Heart right ventricle (tissue), 2 donors: ENCODE results near the genes ZBTB8B, HPCA and RNF19B.

- PRO-cap, 2 experiments: no peak in any of the 2 experiments
These were observed 16.4 kb upstream of the HDAC1 start for GRCh38 chr1:32275353-32275931.

GRCh38 chr1:32361395-32361808 lies 883 bp downstream of the FAM229A start:
- PRO-cap, 2 experiments: no peak in any of the 2 experiments

DNA sequence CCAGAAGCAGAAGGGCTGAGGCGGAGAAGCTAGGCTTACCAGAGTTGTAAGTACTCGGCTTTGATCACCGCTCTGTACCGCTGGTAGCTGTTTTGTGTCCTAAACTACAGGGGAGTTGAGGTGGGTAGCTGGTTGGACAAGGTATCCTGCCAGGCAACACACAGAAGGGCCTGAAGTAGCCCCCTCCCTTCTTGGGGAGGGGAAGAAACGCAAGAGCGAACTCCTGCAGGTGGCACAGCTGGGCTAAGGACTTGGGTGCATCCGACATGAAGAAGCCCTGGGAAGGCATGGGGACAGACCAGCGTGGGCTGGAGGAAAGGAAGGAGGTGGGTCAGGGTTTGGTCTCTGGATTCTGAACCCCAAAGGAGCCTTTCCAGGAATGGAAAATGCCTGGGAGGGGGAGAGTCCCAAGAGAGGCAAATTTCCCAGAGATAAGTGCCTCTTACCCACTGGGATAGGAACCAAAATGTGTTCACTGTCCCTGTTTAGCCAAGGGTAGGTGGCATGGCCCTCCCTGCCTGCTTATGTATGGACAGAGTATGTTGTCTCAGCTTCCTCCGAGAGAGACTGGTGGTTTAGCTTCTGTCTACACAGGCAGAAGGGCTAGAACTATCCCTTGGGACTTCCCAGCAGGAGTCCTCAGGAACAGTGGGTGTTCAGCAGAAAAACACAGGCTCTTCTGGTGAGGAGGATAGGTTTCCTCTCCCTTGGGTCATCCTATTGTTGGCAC lies 3.5 kb downstream of the TSSK3 start:
- PRO-cap, 2 experiments: no peak in any of the 2 experiments

- PRO-cap, 2 experiments: peak in 2 of 2 experiments; most common minus-strand start chr1:32464771 (in 2)
These were observed at the start of gene ZBTB8B for GRCh38 chr1:32464576-32465374. TSS of gene ZBTB8B (plus strand) at chr1:32465072.

DNA sequence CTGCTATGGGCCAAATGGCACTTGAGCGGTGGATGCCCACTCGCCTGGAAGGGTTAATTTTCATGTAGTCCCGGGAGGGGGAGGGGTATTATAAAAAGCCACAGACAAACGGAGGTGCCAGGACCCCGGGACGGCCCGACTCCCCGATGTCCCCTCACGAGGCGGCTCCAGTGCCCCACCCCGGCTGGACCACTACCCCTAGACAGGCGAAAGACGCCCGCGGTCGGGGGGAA lies 344 bp downstream of the SYNC start:
- PRO-cap, 2 experiments: peak in 1 of 2 experiments; most common plus-strand start position 120 of the sequence (in 1)

DNA sequence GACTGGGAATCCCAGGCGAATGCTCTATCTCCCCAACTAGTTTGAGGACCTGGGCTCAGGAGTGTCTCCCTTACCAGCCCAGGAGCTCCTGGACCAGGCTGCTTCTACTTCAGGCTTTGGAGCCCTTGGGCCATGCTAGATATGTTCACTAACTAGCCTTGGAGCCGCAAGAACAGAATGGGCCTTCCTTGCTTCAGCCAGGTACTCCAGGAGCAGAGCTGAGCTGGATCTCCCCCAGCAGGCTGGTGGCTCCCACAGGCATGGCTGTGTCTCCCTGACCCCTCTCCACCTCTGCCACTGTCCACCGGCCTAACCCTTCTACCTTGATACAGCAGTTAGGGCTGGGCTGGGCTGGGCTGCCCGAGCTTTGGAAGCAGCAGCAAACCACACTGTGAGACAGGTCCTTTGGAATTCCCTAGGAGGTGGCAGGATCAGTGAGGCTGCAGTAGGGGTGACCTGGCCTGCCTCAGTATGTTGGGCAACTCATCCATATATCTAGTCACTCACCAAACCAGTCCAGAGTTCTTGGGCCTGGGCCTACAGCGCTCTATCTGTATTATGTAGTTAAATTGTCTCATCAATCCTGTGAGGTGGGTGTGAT lies 13.2 kb upstream of the SYNC start:
- PRO-cap, 2 experiments: no peak in any of the 2 experiments

- PRO-cap, 2 experiments: no peak in any of the 2 experiments
These were observed 15.6 kb downstream of the KIAA1522 start for GRCh38 chr1:32757047-32757844.

GRCh38 chr1:32774480-32775158 lies 33.0 kb downstream of the KIAA1522 start:
- PRO-cap, 2 experiments: no peak in any of the 2 experiments

- PRO-cap, 2 experiments: no peak in any of the 2 experiments
These were observed at the start of gene HPCA for GRCh38 chr1:32885471-32886957. TSS of gene HPCA (plus strand) at chr1:32886491.

GRCh38 chr1:32932591-32933123 lies 31.5 kb upstream of the TMEM54 start:
- PRO-cap, 2 experiments: no peak in any of the 2 experiments

DNA sequence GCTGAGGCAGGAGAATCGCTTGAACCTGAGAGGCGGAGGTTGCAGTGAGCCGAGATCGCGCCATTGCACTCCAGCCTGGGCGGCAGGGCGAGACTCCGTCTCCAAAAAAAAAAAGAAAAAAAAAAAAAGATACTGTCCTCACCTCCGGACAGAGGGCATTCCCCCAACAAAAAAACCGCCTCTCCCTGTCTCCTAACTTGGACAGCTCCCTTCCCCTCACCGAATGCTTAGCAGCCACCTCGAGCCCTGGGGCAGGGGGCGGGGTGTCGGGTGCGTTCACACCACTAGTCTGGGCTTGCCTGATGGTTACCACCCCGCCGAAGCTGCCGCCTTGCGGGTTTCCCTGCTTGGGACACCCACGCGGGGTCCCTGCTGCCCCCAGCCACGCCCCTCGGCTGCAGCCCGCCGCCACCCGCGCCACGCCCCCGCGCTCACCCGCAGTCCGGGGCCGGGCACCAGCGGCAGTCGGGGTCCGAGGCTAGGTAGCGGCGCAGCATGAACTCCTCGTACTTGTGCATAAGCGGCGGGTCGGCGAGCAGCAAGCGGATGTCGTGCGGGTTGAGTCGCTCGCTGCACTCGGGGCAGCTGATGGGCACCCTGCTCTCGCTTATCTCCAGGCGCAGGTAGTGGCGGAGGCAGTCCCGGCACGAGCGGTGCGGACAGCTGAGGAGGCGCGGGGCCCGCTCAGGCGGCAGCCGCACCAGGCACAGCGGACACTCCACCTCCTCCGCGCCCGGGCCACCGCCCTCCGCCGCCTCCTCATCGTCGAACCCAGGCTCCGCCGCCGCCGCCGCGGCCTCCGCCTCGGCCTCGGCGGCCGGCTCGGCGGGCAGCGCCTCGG lies 773 bp downstream of the RNF19B start:
- PRO-cap, 2 experiments: peak in 2 of 2 experiments; most common plus-strand start position 464 of the sequence (in 2)

DNA sequence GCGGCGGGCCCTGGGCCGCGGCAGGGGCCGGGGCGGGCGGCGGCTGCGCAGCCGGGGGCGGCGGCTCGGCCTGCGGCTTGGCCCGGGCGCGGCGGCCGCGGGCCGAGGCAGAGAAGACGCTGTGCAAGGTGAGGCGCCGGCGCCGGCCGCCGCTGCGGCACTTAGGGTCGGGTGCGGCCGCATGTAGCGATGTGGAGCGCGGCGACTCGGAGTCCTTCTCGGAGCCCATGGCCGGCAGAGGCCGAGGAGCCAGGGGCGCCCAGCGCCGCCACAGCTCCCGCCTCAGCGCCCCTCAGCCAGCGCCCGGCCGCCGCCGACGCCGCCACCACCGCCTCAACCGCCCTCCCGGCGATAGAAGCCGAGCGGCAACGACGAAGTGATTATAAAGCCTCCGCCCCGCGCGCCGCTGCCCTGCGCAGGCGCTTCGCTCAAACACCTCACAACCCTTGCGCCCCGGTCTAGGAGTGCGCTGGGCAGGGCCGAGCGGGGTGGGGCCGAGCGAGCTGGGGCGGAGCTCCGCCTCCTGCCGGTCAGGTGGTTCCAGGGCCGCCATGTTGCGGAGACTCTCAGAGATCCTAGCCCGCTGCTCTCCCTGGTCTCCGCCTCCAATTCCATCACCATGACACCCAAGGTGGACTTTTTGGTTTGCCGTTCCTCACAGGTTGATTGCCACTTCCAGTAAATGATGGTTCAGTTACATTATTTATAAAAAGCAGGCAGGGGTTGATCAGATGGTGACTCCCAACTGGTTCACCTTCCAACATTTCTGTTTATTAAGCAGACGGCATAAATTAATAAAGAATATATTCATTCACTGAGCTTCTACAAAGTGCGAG lies at the start of gene RNF19B:
RNF19B (minus strand) TSS at position 353 of the 836 bp plus-strand sequence.
- PRO-cap, 2 experiments: peak in 2 of 2 experiments; most common plus-strand start position 543 of the sequence (in 1); most common minus-strand start position 353 of the sequence (in 2)

DNA sequence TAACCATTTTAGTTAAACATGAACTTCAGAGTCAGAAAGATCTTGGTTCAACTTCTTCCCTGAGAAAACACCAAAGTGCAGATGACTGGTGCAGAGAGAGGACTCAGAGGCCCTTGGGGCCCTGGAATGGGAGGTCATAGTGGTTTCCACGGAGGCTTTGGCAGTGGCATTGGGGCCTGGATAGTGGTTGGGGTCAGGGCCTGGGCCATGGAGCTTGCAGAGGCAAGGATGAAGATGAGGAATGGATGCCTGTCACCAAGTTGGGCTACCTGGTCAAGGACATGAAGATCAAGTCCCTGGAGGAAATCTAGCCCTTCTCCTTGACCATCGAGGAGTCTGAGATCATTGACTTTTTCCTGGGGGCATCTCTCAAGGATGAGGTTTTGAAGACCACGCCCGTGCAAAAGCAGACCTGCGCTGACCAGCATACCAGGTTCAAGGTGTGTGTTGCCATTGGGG lies 22.3 kb upstream of the RNF19B start:
- PRO-cap, 2 experiments: no peak in any of the 2 experiments

DNA sequence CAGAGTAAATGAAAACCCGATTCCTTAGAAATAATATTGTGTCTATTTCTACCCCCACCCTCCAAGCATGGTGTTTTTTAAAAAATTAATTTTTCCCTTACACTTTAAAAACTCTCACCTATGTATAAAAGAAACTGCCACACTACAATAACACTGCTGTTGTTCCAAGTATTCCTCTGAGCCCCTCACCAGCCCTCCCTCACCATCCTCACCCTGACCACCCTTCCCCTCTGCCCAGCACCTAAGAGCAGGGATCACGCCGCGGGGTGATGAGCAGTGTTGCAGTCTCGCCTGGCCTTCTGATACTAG lies 26.2 kb downstream of the AK2 start:
- PRO-cap, 2 experiments: no peak in any of the 2 experiments

- PRO-cap, 2 experiments: no peak in any of the 2 experiments
These were observed 19.2 kb downstream of the AK2 start for GRCh38 chr1:33017438-33017975.

DNA sequence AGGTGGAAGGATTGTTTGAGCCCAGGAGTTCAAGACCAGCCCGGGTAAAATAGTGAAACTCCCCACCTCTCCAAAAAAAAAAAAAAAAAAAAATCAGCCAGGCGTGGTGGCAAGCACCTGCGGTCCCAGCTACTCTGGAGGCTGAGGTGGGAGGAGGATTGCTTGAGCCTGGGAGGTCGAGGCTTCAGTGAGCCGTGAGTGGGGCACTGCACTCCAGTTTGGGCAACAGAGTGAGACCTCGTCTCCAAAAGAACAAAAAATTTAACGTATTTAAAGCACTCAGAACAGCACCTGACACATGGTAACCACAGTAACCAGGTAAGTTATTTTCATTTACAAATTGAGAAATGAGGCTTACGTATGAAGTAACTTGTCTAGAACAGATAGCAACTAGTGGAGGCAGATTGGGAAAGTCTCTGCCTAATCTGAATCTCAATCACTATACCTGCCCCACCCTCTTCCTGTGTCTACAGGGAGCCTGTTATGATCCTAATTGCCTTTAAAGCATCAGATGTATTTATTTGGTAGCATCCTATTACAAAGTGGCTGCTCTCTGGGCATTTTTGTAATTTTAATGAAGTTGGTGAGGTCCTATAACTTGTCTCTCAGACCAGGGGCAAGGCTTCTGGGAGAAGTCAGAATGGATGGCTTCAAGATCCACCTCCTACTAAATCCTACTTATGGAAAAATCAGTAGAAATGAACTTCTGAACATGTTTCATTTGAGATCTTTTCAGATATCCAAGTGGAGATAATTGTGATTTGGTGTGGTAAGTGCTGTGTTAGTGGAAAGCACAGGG lies 47.4 kb downstream of the AZIN2 start:
- PRO-cap, 2 experiments: no peak in any of the 2 experiments

- PRO-cap, 2 experiments: no peak in any of the 2 experiments
These were observed 21.8 kb downstream of the A3GALT2 start for GRCh38 chr1:33298806-33299718.

DNA sequence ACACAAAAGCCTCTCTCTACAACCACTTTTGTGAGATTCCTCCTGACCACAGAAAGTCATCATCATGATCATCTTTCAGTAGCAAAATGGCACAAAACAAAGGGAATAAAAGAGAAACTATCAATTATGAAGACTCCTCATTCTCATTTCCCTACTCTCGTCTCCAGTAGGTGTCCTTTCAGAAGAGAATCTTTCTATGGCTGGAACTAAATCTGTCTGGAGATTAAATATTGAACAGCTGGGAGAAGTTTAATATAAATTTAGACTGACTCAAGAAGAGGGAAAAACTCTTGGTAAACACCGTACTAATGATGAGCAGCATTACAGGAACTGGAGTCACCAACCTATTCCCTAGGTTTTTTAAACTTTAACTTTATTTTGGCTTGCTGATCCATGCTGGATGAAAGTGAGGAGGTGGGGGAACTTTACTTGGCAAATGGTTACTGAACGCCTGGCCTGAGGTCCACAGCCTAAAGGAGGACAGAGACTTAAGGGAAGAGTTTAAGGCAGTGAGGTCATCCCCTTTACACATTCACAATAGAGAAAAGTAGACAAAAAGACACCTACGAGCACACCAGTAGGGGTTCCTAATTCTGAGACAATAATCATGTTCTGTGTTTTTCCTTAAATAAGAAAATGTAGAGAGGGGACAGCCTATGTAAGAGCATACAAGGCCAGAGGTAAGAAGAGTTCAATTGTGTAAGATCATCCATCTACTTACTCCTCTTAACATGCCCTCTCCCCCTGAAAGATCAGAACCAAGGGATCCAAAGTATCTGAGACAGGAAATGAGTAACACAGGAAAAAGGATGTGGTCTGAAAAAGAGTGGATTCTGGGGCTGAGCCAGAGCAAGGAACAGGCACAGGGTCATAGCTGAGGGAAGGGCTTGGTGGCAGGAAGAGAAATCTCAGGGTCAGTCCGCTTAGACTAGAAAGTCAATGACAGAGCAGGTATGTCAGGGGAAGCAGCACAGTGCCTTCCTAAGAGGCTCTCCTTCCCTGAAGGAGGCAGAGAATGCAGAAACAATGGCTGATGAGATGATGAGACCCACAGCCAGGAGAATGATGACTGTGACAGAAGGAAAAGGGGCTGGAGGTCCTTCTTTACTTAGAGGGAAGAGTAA lies 25.8 kb upstream of the A3GALT2 start:
- PRO-cap, 2 experiments: peak in 2 of 2 experiments; most common plus-strand start position 945 of the sequence (in 2); most common minus-strand start position 445 of the sequence (in 1)

- PRO-cap, 2 experiments: peak in 1 of 2 experiments; most common plus-strand start chr1:33410391 (in 1); most common minus-strand start chr1:33410310 (in 1)
These were observed 20.7 kb downstream of the PHC2 start for GRCh38 chr1:33409988-33410855.

- PRO-cap, 2 experiments: no peak in any of the 2 experiments
These were observed 175 bp upstream of the PHC2 start for GRCh38 chr1:33431163-33431377.